Mucosa of descending colon (tissue), 1 donor: ENCODE measurements around the genes USP1, FOXD3 and EFCAB7.

DNA sequence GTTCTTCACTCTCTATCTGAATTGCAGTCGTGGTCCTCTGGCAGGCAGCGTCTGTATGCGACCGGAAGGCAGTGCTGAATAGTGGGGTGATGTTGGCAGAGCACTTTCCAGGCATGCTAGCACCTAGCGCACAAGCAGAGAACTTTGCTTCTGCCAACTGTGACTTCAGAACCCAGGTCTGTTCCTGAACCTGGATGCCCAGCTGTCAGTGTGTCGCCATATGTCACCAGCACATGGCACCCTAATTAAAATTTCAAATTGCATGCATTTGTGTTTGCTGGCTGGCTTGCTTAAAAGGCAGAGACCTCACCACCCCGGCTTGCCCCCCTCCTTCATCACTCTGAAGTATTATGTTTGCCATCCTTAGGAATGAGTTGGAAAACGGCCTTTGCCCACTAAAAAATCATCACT lies 116.2 kb downstream of the NFIA start:
- PRO-cap, result no peak

DNA sequence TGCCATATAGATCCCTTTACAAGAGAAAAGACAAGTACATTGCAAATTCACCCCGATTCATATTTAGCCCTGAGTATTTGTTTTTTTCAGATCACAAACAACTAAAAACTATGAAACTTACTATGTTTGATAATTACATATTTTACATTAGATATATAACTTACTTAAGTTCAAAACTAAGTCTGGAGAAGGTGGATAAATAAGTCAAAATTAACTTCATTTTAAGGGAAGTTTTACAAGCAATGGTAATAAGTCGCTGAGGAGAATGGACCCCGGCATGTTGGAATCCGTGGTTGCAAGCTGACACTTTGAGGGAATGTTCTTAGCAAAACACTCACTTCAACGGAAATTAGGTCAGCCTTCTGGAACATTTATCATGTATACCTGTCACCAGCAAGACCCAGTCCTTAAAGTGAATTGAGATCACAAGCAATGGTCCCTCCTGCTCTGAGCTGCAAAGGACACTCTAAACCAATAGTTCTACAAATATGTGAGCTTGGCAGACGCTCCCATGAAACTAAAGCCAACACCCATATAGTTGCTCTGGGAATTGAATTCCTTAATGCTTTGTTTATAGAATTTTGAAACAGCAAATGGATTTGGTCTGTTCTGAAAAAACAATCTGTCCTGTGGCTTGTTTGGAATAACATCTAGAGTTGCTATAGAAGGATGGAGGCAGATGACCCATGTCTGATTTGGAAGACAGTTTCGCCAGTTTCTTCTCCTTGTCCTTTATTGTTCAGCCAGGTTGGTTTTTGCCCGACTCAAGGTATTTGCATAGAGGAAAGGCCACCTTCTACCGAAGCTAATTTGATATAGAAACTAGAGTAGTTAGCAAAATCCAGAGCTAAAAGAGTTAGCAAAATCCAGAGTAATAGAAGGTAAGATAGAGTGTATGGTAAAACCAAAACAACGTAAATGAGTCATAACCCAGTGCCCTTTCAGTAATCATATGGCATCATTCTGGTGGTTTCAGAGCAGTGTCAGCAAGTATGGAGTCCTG lies 236.0 kb downstream of the NFIA start:
- PRO-cap, result no peak

- PRO-cap, result no peak
Observed at GRCh38 chr1:61448484-61449550, 276.1 kb downstream of the TM2D1 start.

GRCh38 chr1:61461756-61462400 lies 263.1 kb downstream of the TM2D1 start:
- PRO-cap, result no peak

DNA sequence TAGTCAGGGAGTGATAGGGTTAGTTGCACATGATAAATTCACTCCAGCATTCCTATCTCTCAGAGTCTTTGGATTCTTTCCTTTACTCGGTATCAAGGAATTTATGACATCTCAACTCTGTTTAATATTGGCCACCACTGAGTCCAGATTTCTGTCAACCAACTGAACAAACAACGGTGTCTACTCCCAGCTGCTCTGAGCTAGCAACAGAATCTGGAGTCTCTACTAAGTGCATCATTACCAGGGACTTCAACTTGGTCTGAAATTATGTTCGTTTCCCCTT lies 233.4 kb downstream of the TM2D1 start:
- PRO-cap, result no peak

- PRO-cap, result bidirectional peak, plus-strand start at chr1:62436996, minus-strand start at chr1:62436698; bidirectional peak, plus-strand start at chr1:62437393, minus-strand start at chr1:62437379
Observed at GRCh38 chr1:62436589-62437492, at the start of gene USP1. Gene USP1, plus strand, starts transcription at chr1:62437049.

GRCh38 chr1:62612744-62613048 lies 15.4 kb downstream of the ANGPTL3 start:
- PRO-cap, result no peak

- PRO-cap, result bidirectional peak, plus-strand start at chr1:63322215, minus-strand start at chr1:63322175; bidirectional peak, plus-strand start at chr1:63322571, minus-strand start at chr1:63322447
Observed at GRCh38 chr1:63321770-63322932, at the start of gene FOXD3. Gene FOXD3, plus strand, starts transcription at chr1:63322567.

DNA sequence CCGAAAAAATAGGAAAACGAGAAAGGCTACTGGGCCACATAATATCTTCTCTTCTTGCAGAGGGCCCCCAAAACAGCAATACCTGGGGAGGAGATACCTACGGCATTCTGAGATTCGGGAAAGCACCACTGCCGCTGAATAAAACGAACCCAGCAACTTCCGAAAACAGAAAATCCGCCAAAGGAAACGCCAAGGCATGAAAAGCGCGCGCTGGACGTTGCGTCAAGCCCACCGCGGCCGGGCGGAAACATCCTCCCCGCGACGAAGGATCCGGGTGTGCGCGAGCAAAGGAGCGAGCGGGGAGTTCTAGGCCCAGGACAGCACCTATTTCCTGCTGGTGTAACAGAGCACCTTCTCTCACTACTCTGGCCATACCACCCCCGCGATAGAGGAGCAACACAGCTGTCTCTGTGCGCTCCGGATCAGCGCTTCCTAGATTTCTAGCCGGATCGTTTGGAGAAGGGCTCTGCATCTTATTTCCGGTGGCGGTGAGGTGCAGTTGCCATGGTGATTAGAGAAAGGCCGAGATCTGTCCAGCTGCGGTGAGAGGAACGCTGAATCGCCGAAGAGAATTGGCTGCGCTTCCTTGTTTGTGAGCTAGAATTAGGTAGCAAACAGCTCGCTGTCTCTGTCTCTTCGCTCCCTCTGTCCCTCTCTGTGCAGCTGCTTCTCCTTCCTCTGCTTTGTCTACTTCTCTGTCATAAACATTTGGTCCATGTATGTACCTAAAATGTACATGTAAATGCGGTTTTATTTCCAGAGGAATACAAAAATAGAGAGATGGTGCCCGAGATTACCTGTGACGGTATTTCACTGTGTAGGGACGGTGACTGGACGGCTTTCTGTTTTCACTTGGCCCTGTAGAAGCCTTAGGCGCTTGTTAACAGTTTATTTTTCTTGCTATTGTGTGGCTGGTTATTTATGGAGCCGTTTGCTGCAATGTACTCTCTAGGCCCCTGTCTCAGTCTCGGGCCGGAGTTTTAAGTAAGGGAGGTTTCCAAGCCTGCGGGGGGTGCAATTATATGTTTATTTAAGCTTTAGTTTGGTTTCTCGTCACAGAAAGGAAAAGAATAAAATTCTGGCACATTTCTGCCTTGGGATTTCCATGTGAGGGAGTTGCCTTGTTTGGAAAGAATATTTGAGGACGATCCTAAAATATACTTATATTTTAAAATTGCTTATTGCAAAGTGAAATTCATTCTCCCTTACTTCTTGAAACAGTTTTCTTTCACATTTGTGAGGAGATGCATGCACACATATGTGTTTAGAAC lies at the start of gene EFCAB7:
Gene EFCAB7, plus strand, starts transcription at position 498 of the 1,271 bp plus-strand sequence.
- PRO-cap, result bidirectional peak, plus-strand start at position 545 of the sequence, minus-strand start at position 167 of the sequence

- PRO-cap, result no peak
Observed at GRCh38 chr1:63704982-63705473, 68.8 kb upstream of the ROR1 start.

- PRO-cap, result no peak
Observed at GRCh38 chr1:63820098-63820867, 46.5 kb downstream of the ROR1 start.

- PRO-cap, result no peak
Observed at GRCh38 chr1:64039402-64040048, 163.9 kb upstream of the UBE2U start.

DNA sequence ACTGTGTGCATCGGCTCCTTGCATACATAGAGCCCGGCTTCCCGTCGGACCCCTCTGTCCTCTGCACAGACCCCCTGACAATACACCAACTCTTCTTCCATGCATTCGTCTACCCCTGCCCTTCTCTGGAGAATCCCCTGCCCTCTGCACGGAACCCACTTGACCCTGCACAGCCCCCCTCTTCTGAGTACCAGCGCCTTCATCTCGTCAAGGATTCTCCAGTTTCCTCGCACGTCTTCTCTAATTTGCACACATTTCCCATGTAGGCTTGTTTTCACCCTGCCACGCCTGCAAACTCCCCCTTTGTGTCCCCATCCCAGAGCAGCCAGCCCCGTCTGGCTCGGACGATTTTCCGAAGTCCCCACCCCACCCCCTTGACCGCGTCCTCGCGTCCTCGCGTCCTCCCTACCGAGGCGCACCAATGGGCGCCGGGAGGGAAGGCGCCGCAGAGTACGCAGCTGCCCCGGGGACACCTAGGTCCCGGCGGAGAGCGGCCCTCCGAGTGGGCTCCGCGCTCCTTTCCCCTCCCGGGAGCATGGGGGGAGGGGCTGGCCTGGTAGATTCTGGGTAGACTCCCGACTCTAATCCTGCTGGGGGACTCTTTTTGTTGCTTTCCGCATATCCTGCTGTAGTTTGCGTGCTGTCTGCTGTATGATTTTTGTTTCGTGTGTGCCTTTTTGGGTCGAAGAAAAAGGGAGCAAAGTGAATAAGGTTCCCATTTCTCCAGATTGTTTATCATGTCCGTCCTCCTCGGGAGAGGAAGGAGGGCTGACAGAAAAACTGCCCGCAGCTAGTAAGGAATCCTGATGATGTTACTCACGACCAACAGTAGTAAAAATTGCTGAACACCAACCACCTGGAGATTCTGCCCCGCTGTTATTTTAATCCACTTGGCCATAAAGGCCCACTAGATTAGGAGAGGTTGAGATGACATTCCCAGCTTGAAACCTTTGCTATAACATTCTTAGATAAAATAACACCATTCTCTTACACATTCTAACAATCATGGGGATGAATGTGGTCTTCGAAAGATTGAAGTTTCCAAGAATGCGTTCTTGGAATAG lies 1.4 kb downstream of the CACHD1 start:
- PRO-cap, result no peak

DNA sequence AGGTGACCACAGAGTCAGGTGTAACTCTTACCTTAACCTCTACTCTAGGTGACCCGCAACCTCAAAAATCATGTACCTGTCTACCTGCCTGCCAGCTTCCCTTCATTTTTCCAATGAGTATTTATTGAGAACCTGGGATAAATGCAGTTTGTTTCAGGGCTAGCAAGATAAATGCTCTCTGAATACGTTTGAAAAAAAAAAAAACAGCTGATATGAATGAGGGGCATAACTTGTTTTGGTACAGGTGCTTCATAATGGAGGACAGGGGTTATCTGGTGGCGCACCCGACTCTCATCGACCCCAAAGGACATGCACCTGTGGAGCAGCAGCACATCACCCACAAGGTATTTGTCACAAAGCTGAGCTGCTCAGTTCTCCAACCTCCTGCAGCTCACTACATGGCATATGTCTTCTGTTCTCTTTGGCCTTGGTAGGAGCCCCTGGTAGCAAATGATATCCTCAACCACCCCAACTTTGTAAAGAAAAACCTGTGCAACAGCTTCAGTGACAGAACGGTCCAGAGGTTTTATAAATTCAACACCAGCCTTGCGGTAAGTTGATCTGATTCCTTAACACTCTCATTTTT lies 71.9 kb upstream of the RAVER2 start:
- PRO-cap, result no peak

- PRO-cap, result no peak
Observed at GRCh38 chr1:64875997-64876605, 90.2 kb downstream of the JAK1 start.

DNA sequence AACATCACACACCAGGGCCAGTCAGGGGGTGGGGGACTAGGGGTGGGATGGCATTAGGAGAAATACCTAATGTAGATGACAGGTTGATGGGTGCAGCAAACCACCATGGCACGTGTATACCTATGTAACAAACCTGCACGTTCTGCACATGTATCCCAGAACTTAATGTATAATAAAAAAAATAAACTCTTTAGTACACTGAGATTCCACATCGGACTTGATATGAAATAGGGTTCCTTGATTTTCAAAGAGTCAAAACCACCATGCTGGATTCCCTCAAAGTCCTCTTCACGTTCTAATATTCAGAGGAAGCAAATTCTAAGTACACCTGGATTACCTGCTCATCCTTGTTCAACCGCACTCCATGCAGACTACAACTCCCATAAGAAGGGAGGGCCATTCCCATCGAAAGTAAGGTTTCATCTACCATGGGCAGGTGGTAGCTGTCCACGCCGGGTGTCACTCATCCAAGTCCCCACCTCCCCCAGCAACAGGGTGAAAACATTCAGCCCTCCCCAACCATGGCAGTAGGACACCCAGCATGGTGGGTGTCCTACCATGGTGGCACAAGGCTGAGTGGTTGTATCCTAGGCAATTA lies 35.3 kb downstream of the JAK1 start:
- PRO-cap, result no peak

- PRO-cap, result no peak
Observed at GRCh38 chr1:64961320-64962163, 4.8 kb downstream of the JAK1 start.

DNA sequence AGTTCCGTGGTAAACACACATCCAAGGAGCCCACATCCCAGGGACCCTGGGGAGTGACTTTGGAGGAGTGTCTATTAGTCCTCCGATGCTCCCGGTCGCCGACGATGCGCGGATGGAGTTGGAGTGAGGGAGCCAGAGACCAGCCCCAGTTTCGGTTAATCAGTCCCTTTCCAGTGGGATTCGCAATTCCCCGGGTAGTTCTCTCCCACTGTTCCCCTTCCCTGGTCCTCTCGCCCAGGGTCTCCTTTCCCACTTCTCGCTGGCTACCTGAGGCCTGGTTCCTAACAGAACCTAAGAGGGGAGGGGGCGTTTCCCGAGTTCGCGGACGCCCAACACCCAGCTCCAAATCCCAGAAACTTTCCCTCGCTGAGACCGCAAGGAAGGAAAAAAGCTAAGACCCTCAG lies 881 bp downstream of the JAK1 start:
- PRO-cap, result no peak

- PRO-cap, result no peak
Observed at GRCh38 chr1:65062380-65063118, 85.5 kb upstream of the AK4 start.

DNA sequence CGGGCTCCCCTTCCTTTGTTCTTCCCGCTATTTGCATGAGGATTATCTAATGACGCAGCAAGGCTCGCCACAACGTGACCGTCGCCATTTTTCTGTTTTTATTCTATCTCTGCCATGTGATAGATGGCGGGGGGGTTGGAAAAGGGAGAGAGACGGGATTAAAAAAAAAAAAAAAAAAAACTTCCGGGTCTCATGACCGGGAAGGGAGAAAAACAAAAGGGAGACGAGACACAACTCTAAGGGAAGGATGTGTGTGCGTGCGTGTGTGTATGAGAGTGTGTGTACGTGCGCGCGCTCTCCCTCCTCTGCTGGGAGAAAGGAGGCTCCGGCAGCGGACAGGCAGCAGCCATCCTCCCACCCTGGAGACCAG lies 80.4 kb upstream of the AK4 start:
- PRO-cap, result bidirectional peak, plus-strand start at position 193 of the sequence, minus-strand start at position 100 of the sequence